Endodermal cell (in vitro differentiated cells): ENCODE measurements around the genes PDLIM5, ADH1B, TRMT10A and H2AZ1.

GRCh38 chr4:94451616-94452547, at the start of gene PDLIM5:
TSS of gene PDLIM5 (plus strand) at chr4:94451942.
- PRO-cap: bidirectional peak, plus-strand start at chr4:94451942, minus-strand start at chr4:94451797

- PRO-cap: no peak
Measured at GRCh38 chr4:94453481-94454162, 1.9 kb downstream of the PDLIM5 start.

DNA sequence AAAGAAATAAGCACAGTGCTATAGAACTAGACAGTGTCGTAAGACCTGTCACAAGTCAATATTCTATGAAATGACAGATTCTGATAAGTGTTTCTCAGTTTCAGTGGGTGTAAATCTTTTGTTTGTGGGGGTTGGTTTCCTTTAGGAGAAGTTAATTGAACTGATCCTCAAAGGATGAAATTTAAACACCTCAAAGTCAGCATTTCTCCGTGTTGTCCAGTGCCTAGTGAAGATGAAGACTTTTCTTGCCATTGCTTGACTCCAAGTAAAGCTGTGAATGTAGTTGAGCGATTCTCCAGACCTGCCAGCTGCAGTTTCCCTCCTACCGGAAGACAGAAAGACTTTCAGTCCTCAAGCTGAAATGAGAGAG, 7.9 kb downstream of the PDLIM5 start:
- PRO-cap: no peak

GRCh38 chr4:94528644-94529480, 77.1 kb downstream of the PDLIM5 start:
- PRO-cap: no peak

- PRO-cap: no peak
Measured at GRCh38 chr4:94535357-94535808, 83.6 kb downstream of the PDLIM5 start.

DNA sequence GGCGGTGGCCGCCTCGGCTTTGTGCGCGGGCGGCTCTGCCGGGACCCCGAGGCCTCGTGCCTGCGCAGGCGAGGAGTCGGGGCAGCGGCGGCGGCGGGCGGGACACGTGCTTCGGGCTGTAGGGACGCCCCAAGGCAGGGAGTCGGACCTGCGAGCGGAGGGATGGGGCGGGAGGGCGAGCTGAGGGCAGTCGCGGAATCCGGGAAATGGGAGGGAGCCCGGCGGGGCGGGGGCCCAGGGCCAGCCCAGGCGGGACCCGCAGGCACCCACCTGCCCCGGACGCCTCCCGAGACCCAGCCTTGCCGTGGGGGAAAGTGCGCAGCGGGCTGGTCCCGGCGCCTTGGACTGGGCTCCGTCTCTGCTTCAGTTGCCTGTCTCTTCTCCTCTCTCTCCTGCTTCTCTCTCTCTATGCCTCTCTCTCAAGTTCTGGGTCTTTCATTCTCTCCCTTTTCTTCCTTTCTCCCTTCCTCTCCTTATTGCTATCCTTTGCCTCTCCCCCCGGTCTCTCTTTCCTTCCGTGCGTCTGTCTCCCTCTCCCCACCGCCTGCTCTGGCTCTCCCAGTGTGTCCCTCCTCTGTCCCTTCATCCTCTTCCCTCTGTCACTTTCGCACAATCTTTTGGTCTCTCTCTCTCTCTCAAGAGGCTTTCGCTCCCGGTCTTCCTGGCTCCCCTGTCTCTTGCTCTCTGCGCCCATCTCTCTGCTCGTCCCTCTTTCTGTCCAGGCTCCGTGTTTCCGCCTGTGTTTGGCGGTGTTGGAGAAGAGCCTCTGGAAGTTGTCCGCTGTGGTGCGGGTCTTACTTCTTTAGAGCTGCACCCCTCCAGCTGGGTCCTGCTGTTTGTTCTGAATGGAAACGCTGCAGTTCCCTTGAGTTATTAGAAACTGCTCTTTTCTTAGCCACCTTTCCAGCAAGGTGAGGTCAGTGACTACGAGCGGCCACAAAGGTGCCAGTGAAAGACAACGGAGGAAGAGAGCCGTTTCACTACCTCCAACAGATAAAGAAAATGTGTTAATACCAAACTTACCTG, 862 bp downstream of the BMPR1B start:
- PRO-cap: bidirectional peak, plus-strand start at position 49 of the sequence, minus-strand start at position 37 of the sequence; unidirectional peak, minus-strand start at position 551 of the sequence; unidirectional peak, minus-strand start at position 688 of the sequence; unidirectional peak, minus-strand start at position 768 of the sequence; unidirectional peak, minus-strand start at position 843 of the sequence

DNA sequence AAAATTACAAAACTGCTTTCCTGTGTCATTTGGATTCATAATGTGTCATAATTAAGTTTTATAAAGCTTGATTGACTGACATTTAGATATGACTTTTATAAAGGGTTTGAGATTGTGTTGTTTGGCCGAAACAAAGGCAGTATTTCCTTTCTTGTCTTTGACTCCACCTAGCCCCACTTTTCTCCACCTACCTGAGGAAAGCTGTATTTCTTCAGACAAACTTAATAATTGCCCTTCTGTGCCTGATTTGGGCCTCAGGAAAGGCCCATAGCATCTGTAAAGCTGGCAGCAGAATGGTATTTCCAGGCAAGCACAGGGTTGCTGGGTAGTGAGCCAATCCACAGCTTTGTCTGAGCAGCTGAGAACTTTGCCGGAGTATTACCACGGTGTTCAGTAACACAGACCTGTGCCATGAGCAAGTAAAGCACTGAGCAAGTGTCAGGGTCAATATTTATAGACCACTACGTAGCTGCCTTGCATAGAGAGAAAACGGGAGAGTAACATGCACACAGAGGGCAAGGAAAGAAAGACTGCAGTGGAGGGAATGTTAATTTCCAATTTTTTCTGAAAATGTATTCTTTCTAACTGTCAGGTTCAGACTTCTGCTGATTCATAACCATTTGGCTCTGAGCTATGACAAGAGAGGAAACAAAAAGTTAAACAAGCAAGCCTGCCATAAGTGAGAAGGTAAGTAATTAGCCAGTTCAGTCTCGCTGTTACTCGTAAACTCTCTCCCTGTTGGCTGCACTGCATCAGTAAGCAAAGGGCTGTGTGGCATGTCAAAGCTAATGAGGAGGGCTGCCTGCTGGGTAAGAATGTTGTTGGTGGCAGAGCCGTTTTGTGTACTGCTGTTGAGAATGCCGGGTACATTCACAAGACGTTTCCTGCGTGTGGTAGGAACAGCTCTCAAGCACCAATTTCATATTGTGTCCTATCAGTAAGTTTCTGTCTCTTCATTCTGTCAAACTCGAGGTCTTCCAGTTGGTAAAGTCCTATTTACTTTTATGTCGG, 238.0 kb downstream of the BMPR1B start:
- PRO-cap: no peak

GRCh38 chr4:95507587-95508292, 41.0 kb downstream of the UNC5C start:
- PRO-cap: no peak

GRCh38 chr4:98399790-98400519, 138.8 kb downstream of the RAP1GDS1 start:
- PRO-cap: no peak

- PRO-cap: no peak
Measured at GRCh38 chr4:98468464-98469155, 189.8 kb downstream of the TSPAN5 start.

DNA sequence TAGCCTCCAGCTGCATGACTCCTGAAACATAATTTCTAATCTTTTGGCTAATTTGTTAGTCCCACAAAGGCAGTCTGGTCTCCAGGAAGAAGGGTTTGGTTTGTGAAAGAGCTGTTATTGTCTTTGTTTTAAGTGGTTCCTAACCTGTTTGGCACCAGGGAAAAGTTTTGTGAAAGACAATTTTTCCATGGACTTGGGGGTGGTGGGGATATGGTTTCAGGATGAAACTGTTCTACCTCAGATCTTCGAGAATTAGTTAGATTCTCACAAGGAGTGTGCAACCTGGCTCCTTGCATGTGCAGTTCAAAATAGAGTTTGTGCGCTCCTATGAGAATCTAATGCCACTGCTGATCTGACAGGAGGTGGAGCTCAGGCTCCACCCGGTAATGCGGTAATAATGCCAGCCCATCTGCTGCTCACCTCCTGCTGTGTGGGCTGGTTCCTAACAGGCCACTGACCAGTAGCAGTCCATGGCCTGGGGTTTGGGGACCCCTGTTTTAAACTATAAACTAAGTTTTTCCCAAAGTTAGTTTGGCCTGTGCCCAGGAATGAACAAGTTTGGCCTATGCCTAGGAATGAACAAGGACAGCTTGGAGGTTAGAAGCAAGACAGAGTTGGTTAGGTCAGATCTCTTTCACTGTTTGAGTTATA, 29.3 kb downstream of the METAP1 start:
- PRO-cap: no peak

DNA sequence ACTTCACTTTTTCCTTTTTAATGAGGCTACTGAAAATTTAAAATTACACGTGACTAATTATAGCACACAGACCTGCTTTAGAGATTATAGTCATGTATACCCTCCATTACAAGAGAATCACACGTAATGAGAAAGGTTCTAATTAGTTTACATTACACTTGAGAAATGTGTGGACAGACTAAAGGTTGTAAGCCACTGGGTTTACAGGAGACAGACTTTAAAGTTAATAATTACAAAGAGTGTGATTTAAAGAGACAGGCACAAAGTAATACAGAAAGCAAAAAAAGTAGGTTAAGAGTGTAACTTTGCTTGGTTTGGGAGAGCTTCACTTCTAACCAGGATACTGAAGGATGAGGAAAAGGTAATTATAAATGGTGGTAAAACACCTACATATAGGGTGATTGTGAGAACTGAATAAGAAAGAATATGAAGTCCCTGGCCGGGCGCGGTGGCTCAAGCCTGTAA, 2.3 kb downstream of the ADH5 start:
- PRO-cap: no peak

- PRO-cap: no peak
Measured at GRCh38 chr4:99124885-99125607, 19.1 kb downstream of the ADH4 start.

DNA sequence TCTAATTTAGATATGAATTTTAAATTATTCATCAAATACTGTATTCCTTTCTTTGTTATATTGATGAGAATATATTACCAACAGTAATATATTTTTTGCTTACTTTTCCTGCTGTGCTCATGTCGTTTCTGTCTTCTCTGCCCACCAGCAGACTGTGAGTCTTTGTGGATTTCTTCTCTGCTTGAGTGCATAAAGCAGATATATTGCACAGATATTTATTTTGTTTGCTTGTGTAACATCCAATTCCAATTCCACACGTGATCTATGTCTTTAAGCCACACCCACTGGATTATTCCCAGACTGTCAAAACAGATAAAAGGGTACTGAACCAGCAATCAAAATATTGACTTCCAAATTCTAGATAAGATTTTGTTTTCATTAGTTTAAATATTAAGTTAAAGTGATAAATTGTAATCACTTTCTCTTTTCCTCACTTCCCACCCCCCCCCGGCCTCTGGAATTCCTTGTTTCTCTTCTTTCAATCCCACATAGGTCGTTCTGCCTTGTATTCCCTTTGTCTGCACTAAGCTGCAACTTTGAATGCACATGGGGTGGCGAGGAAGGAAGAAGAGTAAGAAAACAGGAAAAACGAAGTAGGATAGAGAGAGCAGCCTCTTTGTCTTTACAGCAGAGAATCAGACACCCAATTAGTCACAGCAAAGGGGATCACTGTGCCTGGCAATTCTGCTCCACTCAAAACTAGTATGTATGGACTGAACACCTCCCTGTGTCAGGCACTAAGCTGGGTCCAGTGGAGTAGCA, at the start of gene ADH1B:
Gene ADH1B (minus strand): TSS at position 191 of the 762 bp plus-strand sequence.
- PRO-cap: no peak

- PRO-cap: no peak
Measured at GRCh38 chr4:99403316-99404216, 31.6 kb downstream of the ADH7 start.

DNA sequence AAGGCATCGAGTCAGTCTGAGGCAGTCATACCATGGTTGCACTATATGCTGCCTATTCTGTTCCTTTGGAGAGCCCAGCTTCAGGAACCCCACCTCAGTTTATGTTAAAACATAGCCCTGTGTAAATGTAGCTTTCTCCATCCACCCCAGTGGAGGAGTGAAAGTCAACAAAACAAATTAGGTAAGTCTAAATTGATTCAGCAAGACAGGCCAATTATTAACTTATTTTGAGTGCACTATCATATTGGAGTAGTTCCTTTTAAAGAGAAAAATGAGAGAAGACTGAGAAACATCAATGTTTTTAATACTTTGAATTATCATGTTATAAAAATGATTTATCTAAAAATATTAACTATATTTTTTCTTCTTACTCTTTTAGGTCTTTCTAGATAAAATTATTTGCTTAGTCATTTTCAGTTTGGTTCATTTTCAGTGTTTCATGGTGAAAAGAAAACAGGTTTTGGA, 24.6 kb upstream of the ADH7 start:
- PRO-cap: no peak

GRCh38 chr4:99460646-99461163, 25.6 kb upstream of the ADH7 start:
- PRO-cap: no peak

DNA sequence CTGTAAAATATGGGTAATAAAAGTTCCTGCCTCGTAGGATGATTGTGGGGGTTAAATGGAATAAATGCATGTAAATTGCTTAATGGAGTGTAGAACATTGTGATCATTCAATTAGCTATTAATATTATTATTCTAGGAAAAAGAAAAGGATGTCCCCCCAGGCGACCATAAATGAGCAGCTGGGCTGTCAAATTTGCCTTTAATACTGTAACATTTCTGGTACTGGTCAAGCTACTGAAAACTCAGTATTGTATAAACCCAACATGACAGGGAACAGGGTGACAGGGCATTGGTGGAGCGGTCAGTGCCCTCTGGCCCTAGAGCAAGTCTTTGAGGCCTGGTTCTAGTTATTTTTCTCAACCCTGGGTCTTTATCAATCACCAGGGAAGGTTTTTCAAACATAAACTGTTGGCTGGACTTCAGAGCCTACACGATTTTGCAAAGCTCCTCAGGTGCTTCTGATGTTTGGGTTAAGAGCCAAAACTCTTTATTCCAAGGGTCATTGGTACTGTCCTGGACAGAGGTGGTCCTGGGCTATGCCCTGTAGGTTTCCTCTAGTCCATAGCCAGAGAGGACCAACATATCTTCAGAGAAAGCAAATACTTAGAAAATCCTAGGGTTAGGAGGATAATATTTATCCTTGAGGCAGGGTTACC, 26.5 kb upstream of the ADH7 start:
- PRO-cap: no peak

DNA sequence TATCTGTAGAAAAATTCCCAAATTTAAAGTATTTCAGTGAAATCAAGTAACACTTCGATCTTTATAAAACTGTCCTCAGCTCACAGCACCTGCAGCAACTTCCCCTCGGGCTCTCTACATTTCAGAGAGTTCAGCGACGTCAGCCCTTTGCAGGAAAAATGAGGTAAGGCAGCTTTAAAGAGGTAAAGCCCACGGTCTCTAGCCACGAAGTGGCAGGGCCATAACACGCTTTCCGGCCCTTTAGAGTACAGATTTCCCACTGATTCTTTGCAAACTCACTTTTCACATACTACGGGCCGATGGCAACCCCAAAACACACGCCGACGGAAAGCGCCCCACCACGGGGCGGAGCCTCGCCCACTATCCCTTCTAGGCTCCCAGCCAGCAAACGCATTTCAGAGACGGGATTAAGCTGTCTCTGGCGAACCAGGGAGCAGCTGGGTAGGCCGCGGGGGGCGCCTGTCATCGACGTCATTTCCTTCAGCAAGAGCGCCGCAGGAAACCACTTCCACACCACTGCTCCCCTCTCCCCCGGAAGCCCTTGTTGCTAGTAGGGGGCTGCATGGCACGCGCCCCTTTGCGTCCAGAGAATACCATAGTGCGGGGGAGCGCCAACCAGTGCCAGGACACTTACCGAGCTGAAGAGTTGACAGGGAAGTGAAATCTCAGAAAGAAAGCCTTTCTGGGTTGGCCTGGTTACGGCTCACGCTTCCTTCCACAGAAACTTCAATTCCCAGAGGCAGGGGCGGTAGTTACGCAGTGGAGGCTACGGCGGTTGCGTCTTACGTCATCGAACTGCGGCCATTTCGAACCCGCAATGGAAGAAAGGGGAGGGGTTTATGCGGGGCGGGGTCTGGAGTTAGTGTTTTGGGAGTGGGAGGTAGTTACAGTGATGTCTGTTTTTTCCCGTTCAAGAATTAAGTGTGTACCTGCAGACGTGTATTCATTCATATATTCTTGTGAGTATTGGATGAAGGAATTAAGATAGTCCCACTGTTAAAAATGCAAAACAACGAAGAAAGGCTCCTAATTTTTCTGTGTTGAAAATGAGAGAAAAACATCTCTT, at the start of gene TRMT10A:
Gene TRMT10A (minus strand): TSS at position 761 of the 1,066 bp plus-strand sequence.
- PRO-cap: bidirectional peak, plus-strand start at position 124 of the sequence, minus-strand start at position 116 of the sequence; bidirectional peak, plus-strand start at position 550 of the sequence, minus-strand start at position 332 of the sequence; bidirectional peak, plus-strand start at position 862 of the sequence, minus-strand start at position 741 of the sequence

DNA sequence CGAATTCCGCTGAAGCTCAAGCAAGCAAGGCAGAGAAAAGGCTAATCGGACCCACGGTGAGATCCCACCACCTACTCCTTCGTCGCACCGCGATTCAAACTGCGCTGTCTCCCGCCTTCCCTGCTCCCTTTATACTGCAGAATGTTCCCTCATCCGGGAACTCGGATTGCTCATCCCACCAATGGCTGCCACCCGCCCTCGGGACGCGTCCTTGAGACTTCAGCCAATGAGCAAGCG, at the start of gene H2AZ1:
Gene H2AZ1 (minus strand): TSS at position 103 of the 237 bp plus-strand sequence.
- PRO-cap: bidirectional peak, plus-strand start outside the sequence, minus-strand start at position 103 of the sequence